CD14-positive monocyte (primary cell): ENCODE data around the genes WDR20 and ANKRD9.

- CAGE, long polyA plus RNA, result no peak
These were observed 1.5 kb downstream of the DYNC1H1 start for GRCh38 chr14:101965624-101966434.

- CAGE, long polyA plus RNA, result no peak
These were observed 33.5 kb downstream of the DYNC1H1 start for GRCh38 chr14:101997833-101998212.

GRCh38 chr14:102077326-102077800, 9.5 kb downstream of the HSP90AA1 start:
- CAGE, long polyA plus RNA, result no peak

GRCh38 chr14:102087188-102088171, 636 bp upstream of the HSP90AA1 start:
- CAGE, long polyA plus RNA, result no peak

- CAGE, long polyA plus RNA, result no peak
These were observed at the start of gene WDR20 for GRCh38 chr14:102138813-102140092. WDR20 (plus strand) TSS chr14:102139897.

DNA sequence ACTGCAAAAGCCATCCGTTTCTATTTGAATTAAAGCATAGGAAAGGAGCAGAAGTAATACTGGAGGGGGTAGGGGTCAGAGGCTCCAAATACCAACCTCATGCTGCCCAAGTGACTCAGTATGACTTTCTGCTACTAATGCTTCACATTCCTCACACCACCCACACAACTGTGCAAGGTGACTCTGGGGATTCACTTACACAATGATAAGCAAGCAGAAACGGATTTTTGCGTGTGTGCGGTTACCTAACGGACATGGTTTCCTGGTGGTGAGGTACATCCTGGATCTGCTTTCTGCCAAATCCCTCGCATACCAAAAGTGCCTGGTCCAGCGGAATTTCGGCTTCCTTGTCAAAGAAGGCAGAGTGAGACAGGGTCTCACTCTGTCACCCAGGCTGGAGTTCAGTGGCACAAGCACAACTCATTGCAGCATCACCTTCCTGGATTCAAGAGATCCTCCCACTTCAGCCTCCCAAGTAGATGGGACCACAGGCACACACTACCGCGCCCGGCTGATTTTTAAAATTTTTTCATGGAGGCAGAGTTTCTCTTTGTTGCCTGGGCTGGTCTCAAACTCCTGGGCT, 25.0 kb downstream of the MOK start:
- CAGE, long polyA plus RNA, result no peak

DNA sequence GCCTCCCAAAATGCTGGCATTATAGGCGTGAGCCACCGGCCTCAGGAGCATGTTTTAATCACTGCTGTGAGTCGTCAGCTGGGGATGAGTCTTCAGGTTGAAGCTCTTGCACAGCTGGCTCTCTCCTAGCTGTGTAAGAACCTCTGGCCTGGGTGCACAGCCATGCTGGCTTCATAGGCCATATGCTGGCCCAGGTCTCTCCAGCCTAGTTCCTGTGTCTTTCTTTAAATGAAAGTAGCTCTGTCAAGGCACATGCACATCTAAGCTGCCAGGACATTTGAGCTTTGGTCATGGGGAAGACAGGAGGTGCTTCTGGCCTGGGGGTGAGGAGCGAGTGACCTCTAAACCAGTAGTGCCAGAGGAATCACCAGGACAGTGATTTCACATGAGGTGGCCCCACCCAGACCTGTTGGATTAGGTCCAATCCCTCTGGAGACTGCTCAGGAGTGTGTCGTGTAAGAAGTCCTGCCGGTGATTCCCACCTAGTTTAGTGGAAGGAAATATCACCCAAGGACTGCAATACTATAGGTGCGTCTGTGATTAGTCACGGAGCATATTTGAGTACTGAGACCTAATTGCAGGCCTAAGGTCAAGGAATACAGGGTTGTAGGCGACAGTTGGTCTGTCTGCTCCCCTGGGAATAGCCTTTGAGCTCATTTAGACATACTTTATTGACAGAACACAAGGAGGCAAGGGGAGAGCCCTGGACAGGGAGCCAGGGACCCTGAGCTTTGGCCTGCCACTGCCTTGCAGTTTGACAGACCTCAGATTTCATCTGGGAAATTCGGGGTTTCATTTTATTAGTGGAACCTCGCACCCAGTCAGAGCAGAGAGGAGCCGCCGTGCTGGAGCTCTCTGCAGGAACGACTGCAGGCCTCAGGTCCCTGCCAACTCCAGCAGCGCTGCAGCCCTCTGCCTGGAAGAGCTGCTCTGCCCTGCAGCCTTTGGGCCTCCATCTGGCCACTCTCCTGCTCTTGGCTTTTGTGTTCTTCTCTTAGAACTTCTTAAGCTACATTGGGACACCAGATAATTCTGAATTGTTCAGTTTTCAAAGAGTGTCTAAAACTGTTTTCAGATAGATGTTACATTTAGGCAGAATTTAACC, 67.0 kb downstream of the ANKRD9 start:
- CAGE, long polyA plus RNA, result no peak

DNA sequence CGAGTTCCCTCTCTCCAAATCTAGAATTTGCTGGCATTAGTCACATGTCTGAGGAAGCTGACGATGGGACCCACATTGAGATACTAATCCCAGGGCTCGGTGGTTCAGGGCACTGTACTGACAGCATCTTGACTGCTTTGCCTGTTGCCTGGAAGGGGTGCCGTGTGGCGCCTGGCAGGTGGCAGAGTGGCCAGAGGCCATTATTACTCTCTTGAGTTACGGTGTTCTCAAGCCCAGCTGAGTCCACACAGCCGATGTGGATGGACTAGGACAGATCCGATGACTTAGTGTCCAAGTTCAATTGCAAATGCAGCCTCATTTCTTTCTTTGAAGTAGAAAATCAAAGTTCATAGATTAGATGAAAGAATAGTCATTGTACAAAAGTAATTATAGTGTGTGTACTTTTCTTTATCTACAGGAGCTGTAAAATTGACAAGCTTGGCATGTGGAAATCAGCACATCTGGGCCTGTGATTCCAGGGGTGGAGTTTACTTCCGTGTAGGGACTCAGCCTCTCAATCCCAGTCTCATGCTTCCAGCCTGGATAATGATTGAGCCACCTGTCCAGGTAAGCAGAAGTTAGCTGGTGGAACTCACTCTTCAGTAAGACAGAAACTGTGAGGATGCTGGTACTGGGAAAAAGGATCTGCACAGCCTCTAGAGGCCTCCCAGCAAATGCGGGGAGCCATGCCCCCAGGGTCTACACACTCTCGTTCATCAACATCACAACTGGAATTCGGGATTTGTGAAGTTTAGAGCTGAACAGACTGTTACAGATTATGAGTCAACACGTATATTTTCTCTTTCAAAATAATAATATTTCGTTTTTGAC, 44.6 kb downstream of the ANKRD9 start:
- CAGE, long polyA plus RNA, result no peak

DNA sequence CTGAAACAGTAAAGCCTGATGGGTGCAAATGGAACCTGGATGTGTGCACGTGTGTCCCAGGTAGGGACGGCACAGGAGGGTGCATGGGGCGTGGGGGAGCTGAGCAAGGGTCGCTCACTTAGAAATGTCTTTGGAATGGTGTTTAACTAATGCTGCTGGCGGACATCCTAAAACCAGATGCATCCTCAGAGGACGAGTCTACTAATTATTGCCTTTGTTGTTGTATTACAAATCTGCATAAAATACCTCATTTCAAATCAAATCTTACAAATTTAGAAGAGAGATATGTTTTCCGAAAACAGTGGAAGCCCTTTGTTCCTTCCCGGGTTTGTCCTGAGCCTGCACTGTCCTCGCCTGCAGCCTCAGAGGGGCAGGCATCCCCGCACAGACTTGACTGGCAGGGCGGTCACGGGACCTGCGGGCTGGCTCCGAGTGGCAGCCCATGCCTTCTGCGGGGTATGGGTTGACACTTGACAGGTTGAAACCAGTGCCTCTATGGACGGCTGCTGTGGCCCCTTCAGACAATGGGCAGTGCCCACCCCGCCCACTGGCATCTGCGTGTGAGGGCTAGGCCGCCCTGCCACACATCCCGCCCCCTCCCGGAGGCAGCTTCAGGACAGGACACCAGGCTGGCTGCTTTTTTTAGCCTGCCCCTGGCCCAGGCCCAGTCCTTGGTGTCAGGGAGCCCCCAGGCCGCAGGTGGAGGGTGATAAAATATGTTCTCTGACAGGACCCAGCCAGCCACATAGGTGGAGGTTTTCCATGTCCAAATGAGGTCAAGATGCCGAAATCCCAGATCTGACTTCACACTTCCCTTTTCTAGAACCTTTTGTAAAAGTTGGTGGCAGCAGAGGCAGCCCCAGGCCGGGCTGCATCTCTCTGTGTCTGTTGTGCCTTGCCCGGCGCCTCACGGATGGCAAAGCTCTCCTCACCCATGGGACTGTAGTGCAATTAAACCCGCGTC, 10.2 kb downstream of the ANKRD9 start:
- CAGE, long polyA plus RNA, result no peak

GRCh38 chr14:102503631-102504545, 5.7 kb downstream of the ANKRD9 start:
- CAGE, long polyA plus RNA, result no peak

DNA sequence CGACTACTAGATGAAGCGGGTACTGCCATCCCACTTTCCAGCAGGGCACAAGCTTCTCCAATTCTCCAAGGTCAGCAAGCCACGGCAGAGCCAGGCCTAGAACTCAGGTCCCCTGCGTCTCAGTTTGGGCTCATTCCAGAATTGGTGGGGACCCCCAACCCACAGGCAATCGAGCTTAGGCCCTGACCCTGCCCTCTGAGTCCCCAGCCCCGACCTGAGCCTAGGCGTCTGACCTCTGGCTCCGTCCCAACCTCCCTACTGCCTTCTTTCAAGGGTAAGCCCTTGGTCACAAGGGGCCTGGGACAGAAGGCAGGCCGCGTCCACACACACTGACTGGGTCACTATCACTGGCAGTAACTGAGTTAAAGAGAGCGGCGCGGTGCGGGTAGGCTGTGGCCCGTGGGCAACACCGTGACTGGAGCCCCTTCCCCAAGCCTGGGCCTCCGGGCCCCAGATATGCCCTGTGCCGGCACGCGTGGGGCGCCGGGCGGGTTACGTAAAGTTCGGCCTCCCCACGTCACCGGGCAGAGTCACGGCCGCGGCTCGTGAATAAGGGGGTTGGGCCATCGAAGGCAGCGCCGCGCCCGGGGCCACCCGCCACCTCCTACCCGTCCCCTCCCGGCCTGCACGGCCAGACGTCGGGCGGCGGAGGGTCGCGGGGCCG, 693 bp downstream of the ANKRD9 start:
- CAGE, long polyA plus RNA, result no peak

DNA sequence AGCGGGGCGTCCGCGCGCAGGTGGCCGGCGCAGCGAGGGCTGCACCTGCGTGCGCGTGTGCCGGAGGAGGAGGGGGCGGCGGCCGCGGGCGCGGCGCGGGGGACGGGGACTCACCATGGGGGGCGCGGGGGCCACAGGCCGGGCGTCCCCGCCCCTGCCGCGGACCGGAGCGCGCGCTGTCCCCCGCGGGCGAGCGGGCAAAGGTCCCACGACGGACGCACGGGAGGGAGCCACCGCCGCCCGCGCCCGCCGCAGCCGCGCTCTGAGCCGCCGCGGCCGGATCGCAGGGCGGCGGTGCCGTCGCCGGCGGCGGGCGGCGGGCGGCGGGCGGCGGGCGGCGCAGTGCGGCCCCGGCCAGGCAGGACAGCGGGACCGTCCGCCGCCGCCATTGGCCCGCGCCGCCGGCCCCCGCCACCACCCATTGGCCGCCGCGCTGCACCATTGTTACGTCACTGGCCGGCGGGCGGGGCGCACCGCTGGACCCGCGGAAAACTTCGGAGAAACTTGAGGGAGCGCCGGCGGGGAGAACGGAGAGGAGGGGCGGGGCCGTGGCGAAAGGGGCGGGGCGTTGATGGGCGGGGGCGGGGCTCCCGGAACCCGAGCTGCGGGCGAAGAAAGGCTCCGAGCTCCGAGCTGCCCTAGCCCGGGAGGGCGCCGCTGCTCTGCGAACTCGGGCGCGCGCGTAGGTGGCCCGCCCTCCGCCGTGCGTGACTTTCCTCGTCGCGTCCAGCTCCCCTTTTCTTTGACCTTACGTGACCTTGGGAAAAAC, at the start of gene ANKRD9:
Gene ANKRD9, minus strand, starts transcription at position 362 of the 769 bp plus-strand sequence.
- CAGE, long polyA plus RNA, result no peak

GRCh38 chr14:102516444-102517157, 7.0 kb upstream of the ANKRD9 start:
- CAGE, long polyA plus RNA, result no peak

DNA sequence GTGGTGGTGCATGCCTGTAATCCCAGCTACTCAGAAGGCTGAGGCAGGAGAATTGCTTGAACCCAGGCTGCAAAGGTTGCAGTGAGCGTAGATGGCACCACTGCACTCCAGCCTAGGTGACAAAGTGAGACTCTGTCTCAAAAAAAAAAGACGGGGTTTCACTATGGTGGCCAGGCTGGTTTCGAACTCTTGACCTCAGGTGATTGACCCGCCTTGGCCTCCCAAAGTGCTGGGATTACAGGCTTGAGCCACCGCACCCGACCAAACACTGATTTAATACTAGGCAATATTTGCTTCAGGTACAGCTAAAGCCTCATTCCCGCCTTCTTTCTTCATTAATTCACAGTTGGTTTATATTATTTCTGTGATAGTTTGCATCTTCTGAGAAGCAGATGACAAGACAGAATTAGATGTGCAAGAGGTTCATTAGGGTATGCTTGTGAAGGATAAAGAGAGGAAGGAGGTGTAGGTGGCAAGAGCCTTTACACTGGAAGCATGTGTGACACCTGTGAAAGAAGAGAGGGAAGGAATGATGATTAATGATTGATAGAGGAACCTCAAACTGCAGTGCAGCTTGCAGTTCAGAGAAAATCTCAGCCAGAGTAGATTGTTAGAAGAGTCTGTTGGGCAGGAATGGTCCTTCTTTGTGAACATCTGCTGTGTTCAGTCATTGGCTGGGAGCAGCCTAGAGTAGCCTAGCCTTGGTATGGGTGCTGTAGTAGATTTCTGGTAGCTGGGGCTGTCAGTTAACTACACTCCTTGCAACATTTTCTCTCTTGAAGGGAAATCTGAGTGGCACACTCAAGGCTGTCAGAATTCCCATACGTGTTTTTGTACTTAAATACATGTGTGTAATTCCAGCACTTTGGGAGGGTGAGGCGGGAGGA, 8.8 kb downstream of the RCOR1 start:
- CAGE, long polyA plus RNA, result no peak

- CAGE, long polyA plus RNA, result no peak
These were observed 70.1 kb upstream of the TRAF3 start for GRCh38 chr14:102707222-102707550.

- CAGE, long polyA plus RNA, result no peak
These were observed 9.0 kb upstream of the TRAF3 start for GRCh38 chr14:102768246-102768641.

GRCh38 chr14:102798987-102799519, 21.8 kb downstream of the TRAF3 start:
- CAGE, long polyA plus RNA, result no peak

DNA sequence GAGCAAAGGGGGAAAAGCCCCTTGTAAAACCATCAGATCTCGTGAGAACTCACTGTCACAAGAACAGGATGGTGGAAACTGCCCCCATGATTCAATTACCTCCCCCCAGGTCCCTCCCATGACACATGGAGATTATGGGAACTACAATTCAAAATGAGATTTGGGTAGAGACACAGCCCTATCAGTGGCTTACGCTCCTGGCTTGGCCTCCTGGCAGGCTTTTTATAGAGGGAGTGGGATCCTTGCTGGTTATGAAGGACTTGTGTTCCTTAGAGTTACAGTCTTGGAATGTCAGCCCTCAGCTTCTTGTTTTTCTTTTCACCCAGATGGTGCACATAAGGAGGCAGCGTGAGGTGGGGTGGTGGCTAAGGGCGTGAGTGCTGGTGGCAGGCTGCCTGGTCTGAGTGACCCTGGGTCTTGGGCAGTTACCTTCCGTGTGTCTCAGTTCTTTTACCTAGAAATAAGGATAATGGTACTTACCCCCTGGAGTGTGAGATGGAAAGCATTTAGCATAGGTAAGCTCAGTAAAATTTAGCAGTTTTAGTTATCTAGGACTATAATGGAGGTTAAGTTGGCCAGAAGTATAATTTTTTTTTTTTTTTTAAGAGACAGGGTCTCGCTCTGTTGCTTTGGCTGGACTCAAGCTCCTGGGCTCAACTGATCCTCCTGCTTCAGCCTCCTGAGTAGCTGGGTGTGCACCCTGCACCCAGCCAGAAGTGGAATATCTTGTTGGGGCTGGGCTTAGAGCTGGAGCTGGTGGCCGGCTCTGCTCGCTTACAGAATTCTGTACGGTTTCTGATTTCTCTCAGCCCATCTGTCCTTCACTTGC, 26.0 kb downstream of the TRAF3 start:
- CAGE, long polyA plus RNA, result no peak

- CAGE, long polyA plus RNA, result no peak
These were observed 42.3 kb downstream of the TRAF3 start for GRCh38 chr14:102819271-102820138.

DNA sequence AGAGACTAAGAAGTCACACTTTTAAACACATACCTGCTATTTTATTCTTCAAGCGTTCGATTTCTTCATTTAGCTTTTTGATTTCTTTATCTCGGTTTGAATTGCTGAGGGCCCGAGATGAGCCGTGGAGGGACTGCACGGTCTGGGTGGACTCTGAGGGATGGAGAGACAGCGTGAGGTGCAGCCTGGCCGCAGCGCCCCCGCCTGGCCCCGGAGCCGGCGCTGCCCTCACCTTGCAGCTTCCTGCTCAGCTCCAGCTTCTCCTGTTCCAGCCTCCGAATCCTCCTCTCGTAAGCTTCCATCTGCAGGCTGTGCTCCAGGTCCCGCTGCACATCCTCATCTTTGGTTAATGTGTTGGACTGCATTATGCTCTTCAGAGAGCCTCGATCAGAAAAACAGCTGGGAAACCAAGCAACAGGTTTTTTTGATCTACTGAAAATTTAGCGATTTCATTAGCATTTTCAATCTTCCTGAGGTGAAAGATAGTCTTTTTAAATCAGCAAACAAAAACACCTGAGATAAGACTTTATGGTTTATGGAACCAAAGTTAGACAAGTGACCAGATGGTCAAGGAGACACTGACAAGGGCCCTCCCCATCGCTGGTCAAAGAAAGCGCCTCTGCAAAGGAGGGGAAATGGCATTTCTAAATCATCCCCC, 53.3 kb downstream of the AMN start:
- CAGE, long polyA plus RNA, result no peak